ENCODE measurements around the gene PTAR1.

DNA sequence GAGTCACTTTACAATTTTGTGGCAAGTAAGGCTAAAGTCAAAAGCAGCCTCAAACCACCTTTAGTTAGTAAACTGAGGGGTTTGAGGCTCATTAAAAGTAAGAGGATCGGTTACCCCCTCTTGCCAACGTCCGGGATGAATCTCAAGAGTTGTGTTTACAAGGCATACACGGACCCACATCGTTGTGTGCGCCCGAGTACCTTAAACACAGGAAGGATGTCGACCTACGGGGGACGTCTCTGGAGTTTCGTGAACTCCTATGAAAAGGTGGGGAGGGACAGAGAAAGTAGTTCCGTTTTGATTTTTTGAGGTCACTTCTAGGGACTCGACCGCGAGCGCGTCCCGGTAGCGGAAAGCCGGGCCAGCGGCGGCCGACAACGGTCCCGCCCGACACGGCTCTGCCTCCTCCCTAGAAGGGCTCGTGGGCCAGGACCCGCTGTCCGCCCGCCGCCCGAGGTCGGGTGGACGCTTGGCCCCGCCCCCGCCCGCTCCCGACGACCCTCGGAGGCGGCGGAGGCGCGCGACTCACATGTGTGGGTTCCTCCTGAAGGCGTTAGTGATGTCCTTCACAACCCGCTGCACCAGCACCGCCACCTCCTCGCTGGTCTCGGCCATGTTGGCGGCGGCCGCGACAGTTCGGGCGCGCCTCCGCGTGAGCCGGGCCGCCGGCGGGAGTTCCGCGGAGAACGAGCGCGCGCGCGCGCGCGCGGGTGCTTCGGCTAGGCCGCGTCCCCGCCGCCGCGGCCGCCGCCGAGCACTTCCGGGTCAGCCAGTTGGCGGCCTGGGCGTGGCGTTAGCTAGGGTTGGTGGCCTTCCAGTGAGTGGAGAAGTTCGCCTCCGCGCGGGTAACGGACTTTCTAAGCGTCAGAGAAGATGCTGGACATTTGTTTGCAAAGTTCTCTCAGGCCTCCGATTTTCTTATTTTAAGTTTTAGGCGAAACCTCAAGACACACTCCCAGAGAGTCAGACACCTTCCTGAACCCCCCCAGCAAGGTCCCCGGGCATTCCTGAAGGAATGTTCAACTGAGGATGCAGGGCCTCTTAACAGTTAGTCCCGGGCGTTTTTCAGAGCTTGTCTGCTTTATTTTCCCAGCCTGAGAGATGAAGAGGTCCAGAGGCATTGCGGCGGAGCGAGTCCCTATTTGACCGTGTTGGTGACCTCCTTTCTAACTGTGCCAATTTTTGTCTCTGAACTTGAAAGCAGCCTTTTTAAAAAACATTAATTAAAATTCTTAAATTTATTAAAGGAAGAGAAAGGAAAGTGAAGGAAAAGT is at the start of gene PTAR1:
PTAR1 (minus strand) TSS at position 688 of the 1,274 bp plus-strand sequence.
- RRBS, result under 1% methylated on average over 19 of the region's 105 CpGs

DNA sequence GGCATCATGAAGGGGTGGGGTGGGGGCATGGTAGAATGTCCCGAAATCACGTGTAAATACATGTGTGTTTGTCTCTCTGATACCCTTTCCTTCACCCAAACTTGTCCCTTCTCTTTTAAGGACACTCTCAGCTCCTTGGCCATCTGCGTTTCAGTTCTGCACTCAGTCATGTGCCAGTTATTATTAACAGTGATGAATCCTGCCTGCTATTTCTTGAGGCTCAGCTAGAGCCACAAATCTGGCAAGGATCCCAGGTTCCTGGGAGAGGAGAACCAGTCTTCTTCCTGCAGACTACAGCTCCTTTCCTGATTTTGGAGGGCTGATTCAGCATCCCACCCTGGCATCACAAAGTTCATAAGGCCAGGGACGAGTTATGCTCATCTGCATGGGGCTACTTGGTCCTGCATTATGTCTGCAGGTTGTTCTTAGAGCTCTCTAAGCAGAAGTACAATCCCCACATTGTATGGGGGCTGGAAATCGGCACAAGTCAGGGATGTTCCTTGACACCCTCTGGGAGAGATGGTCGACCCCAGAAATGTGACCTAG is 5.6 kb downstream of the MAMDC2 start:
- RRBS, result no CpG with 5 or more reads among the region's 6 CpGs

DNA sequence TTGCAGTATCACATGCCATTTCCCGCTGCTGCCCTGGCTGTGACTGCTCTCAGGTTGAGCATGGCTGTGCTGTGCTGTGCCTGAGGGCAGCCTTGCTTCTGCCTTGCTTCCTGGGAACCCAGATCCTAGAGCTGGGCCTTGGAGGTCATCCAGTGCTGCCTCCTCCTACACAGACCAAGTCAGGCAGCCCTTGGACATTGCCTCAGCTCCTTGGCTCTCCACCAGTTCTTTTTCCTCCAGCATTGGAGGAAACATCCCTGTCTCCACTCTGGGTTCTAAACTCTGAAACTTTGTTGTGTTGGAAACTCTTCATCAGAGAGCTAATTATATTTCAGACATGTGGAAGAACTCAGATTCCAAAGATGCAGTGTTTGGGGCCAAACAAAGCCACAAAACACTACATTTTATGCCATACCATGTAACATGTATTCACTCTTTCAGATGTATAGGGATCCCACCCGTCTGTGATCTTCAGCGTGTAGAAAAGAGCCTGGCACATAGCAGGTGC is 6.2 kb downstream of the MAMDC2 start:
- RRBS, result no CpG with 5 or more reads among the region's 3 CpGs

- RRBS, result no CpG with 5 or more reads among the region's 4 CpGs
Measured at GRCh38 chr9:70058480-70058827, 14.8 kb downstream of the MAMDC2 start.

DNA sequence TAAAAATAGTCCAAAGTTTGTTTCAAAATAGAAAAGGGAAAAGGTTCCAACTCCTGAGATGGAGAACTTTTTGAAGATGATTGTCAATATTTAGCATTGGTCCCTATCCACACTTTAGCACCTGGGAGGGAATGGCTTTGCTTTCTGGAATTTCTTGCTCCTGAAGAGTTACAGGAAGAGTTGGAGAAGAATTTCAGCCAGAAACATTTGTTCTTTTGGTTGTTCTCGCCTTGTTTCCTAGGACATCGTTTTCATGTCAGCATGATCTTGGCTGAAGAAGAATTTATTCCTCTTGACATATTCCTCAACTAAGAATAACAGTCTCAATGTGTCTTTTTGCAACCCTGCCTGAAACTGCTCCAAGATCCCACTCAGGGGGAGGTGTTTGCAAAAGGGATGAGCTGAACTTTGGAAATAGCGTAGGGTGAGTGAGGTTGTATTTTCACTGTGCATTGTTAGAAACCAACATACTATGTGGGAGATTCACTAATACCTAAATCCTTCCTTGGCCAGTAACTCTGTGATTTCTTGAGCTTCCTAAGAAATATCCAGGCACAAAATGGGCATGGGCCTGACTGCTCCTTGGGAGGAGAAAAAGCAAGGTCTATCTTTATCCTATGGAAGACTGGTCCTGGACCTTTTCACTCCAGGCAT is 26.1 kb downstream of the MAMDC2 start:
- RRBS, result no CpG with 5 or more reads among the region's 3 CpGs

GRCh38 chr9:70110644-70111293 is 67.1 kb downstream of the MAMDC2 start:
- RRBS, result no CpG with 5 or more reads among the region's 8 CpGs

DNA sequence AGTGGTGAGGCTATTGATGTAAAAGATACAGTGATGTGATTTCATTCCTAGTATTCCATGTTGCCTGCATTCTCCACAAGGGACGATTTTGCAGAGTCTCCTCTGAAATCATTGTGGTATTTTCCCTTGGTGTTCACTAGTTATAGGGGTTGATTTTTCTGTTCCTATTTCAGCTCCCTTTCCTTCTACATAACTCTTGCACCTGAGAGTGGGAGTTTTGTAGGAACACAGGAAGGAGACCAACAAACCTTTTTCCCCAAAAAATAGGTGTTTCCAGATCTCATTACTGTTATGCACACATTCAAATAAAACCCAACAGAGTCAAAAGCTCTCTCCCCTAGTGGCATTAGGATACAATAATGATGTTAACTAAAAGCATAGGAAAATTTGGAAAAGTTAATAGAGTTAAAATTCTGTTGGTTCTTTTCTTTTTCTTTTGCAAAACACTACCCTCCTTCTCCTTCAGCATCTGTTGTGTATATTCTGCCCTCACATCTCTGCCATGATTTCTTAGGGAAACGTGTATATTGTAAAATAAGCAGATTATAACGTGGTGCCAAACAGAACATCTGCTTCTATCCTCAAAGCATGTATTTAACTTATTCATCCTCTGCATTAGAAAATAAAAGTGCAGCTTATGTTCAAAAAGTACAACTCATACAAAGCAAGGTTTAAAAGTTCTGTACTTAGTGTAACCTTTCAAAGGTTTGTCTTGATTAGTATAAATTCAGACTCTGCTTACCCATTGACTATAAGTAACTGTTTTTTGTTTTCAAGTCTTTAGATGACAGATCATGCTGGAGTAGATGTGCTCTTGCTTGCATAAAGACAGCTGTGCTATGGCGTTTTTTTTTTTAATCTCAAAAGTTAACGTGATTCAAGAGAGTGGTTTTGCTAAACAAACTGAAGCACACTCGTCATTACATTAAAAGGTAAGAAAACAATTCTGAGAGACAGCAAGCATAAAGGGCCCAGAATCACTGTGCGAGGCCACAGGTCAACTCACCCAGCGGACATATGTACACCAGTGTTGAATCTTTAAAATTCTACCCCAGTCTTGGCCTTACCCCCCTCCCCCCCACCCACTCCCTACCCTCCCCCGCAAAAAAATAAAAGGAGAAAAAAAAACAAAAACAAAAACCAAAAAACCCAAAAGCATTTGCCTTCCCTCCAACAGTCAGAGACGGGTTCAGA is 27.7 kb downstream of the KLF9 start:
- RRBS, result no CpG with 5 or more reads among the region's 10 CpGs

DNA sequence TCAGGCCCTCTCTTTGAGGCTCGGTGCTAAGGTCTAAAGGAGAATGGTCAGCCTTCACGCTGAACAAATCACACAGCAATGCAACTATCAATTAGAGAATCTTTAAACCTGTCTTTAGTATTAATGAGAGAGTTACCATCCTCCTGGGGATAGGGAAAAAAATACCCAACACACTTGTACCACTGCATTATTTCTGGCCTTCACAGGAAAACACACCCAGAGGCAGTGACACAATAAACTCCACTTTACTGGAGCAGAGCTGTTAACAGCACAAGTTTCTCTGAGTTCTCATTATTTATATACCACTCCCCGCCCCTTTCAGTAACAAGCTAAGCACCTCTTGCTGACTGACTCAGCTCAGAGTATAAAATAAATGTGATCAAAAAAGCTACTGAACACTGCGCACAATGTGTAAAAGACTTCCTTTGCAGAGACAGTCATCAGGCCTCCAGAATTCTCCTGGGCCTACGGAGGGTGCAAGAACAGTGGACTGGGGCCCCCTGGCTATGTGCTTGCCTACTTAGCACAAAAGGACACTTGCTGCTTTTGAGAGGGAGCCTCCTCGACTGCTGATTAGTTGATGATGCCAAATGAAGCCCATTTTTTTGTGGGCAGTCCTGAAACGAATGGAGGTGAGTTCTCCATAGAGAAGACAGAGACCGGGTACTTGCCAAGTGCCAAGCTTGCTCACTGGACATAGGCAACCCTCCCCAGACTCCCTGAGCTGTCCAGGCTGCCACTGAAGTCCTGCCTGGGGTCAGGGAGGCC is 21.5 kb downstream of the KLF9 start:
- RRBS, result no CpG with 5 or more reads among the region's 8 CpGs

DNA sequence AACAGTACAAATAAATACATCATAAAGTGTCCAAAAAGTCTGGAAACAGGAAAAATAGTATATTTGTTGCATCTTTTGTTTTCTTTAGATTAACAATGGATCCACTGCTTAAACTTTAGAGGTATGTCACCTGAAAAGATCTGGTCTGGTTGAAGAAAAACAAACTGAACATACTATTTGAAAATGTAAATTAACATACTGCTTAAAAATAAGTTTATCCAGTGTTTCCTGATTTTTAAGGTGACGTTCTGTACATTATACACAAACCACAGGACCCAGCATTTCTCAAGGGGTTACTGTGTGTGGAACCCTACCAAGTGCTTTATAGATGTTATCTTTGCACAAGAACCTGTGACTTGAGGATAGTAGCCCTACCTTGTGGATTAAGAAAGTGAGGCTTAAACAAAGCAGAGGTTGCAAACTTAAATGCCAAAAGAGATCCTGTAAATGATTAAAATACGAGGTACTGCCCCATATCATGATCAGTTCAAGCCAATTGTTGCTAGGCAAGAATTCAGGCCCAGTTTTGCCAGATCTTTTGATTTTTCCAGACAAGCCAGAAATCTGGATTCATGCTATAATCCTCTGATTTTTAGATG is 4.7 kb downstream of the KLF9 start:
- RRBS, result no CpG with 5 or more reads among the region's 2 CpGs

DNA sequence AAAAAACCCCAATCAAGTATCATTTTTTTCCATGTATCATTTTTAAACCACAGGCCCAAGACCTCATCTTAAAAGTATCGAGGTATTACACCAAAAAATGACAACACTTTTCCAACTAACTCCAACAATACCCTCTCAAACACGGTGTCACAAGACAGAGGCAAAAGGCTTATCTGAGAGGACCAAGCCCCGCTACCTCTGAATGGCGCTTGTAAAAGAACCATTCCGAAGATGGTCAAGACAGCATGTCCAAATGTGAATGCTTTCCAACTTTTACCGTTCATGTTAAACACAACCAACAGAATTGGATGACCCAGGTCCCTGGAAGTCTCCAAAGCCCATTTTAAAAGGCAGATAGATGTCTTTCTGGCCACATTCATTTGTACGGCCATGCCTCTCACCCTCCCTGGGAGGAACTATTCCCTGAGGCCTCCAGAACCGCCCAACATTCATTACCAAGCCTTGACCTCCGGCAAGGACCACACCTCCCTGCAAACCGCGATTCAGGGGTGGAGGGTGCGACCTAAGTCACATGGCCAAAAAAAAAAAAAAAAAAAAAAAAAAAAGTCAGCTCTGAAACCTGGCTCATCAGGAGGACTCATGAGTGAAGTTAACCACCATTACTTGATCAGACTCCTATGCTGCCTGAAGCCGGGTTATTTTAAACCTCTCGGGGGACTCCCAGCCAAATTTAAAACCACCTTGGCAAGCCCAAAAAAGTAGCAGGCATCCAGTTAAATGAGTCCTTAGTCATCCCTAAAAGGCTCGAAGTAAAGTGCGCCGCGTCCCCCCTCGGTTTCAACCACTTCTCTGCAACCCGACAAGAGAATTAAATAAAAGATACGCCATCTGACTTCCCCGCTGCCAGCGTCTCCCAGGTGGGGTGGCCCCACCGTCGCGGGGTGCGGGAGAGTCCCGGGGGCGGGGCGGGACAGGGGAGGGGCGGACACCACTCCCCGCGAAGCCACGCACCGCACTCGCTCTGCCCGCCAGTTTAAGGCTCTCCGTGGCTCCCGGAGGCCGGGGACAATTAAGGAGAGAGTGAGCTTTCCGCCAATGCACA is 2.5 kb downstream of the KLF9 start:
- RRBS, result 6% methylated on average over 7 of the region's 41 CpGs

DNA sequence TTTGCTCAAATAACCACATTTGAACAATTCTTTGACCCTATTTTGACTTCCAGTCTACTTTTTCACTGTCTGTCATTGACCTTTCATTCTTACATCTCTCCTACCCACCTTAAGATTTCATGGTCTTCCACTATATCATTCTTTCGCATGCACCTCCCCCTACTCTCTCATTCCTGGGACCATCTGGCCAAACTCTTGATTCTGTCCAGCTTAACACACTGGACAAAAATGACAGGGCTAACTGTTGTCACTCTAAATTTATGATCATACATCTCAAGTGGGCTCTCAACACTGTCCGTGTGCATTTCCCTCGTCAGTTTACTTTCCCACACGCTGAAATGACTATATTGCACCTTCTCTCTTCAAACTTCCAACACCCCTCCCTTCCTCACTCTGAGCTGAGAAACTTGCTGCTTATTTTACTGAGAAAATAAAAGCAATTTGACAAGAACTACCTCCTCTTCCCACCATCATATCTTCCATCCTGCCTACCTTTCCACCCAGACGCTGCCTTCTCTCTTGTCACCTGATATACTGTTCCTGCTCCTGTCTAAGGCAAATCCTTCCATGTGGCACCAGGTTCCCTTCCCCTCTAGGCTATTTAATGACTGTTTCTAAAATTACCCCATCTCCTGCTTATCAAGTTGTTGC is 8.0 kb upstream of the KLF9 start:
- RRBS, result no CpG with 5 or more reads among the region's 5 CpGs

DNA sequence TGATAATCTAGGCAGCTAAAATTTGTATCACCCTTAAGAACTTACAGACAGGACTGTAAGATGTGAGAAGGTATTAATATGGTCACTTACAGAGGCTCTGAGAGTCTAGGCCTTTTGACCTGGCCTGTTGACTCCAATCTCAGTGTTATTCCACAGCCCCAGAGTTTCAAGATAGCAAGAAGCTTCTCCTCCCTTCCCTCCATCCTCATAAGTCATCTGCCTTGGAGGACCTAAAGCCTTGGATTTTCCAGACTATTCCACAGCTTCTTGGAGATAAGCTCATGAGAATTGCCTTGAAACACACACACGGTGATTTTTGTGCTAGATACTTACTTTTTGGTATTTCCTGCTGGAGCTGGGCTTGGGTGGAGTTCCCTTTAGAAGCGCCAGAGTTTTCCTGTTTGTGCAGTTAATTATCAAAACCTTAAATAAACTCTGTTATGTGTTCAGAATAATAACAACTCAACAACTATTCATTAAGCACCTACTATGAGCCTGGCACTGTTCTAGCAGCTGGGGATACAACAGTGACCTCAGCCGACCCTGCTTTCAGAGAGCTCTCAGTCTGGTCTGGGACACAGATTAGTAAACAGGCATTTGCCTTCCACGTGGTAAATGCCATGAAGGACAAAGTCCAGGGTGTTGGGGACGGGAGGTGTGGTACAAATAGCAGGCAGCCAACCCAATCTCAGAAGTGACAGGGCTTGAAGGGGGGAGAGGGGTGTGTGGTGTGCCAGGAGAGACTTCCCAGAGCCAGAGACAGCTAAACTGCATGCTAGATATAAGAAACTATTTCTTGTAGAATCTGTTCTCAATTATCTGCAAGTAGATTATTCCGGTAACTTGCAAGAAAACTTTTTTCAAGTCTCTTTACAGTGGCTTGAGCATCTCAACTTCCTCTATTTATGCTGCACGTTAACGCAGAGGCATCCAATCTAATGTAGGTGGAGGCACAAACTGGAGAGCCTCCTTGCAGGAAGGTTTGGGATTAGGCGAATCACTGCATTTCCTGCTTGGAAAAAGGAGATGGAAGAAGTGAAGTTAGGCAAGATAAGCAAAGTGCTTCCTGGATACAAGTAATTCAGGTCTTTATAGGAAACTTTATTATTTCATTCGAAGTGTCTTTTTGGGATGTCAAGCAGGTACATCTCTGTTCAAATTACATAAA is 55.9 kb upstream of the KLF9 start:
- RRBS, result no CpG with 5 or more reads among the region's 10 CpGs

DNA sequence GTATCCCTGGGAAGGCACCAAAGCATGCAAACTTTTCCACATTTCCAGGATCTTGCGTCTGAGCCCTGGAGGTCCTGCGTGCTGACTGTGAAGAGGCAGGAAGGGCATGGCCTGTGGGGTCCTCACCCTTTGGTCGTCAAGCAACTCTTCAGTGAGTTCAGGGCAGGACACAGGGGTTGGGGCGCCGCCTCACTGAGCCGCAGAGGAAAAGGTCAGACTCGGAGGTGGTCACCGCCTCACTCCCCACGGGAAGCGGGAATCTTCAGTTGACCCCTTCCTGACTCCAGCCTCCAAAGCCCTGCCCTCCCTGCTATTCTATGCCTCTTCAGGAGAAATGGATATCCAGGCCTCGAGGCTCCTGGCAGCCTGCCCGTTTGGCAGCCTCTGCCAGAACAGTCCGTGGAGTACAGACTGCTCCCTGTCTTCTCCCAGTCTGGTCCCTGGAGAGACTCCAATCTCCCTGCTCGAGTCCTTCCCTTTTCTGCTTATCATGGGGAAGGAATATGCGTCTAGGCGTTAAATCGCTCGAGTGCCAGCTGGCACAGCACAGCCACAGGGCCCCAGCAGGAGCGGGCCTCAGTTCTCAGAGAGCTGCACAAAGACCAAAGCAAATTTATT is 187.0 kb upstream of the KLF9 start:
- RRBS, result no CpG with 5 or more reads among the region's 19 CpGs

GRCh38 chr9:70672134-70672602 is 257.7 kb upstream of the KLF9 start:
- RRBS, result no CpG with 5 or more reads among the region's 1 CpG

- RRBS, result no CpG with 5 or more reads among the region's 6 CpGs
Measured at GRCh38 chr9:71646984-71647589, 121.2 kb downstream of the CEMIP2 start.

GRCh38 chr9:71683245-71683897 is 84.9 kb downstream of the CEMIP2 start:
- RRBS, result no CpG with 5 or more reads among the region's 4 CpGs

DNA sequence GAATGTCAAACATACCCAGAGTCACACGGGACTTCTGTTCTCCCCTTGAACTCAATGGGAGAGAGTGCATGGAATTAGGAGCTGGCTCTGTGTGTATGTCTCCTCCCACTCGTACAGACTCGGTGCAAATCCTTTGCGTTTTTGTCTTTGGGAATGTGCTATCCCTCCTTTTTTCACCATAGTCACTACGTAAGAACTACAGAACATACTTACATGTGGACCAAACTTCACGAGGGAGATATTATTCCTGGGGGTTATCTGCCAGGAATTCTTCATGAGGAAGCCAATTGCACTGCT is 56.5 kb downstream of the CEMIP2 start:
- RRBS, result no CpG with 5 or more reads among the region's 6 CpGs

DNA sequence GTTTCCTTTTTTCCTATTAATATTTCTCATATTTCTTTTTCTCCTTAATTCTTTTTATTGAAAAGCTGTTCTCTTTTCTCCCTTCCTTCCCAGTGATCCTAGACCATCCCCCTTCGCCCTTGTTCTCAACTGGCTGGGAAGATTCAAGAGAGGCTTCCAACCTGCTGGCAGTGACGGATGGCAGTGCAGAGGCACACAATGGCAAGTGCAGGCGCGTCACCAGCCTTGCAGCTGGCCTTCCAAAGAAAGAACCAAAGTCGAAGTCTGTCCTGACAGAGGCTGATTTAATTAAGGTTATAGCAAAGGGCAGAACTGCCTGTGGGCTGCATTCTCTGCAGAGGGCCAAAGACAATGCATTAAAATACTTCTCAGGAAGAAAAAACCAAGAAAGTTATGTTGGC is 7.4 kb downstream of the CEMIP2 start:
- RRBS, result no CpG with 5 or more reads among the region's 5 CpGs

Data from hTERT-HM (cell line).